Epithelial cell of alveolus of lung (primary cell): ENCODE results near the gene IRS1.

GRCh38 chr2:226002279-226002833 lies 602.8 kb downstream of the NYAP2 start:
- RAMPAGE, long total RNA = no peak
- RRBS = no CpG with 5 or more reads among the region's 4 CpGs

GRCh38 chr2:226018236-226018703 lies 618.8 kb downstream of the NYAP2 start:
- RAMPAGE, long total RNA = no peak
- RRBS = no CpG with 5 or more reads among the region's 2 CpGs

- RAMPAGE, long total RNA = no peak
- RRBS = no CpG with 5 or more reads among the region's 3 CpGs
Observed at GRCh38 chr2:226048674-226048873, 649.1 kb downstream of the NYAP2 start.

DNA sequence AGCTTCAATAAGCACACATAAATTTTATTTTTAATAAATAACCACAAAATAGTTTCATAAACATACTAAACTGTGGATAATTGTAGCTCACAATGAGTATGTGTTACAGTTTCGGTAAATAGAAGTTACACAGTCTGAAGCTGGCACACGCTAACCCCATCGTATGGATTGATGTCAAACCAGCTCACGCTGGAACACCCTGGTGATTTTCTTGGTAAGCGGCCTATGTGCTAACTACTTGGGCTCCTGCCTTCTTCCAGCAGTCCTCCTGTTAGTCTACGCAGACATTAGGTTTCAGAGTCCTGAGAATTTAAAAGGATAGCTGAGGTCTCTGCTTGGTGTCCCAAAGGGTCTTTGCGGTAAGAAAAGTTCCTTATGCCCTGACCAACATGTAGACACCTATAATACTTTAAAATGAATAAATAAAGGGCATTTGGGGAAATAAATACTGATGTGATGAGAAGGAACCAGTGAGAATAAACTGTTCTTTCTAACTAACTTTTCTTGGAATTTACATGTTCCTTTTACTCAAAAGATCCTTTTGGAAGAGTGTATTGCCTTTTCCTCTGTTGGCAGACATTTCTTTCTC lies 322.3 kb downstream of the IRS1 start:
- RAMPAGE, long total RNA = no peak
- RRBS = no CpG with 5 or more reads among the region's 7 CpGs

GRCh38 chr2:226615831-226616424 lies 183.7 kb downstream of the IRS1 start:
- RAMPAGE, long total RNA = no peak
- RRBS = no CpG with 5 or more reads among the region's 2 CpGs

DNA sequence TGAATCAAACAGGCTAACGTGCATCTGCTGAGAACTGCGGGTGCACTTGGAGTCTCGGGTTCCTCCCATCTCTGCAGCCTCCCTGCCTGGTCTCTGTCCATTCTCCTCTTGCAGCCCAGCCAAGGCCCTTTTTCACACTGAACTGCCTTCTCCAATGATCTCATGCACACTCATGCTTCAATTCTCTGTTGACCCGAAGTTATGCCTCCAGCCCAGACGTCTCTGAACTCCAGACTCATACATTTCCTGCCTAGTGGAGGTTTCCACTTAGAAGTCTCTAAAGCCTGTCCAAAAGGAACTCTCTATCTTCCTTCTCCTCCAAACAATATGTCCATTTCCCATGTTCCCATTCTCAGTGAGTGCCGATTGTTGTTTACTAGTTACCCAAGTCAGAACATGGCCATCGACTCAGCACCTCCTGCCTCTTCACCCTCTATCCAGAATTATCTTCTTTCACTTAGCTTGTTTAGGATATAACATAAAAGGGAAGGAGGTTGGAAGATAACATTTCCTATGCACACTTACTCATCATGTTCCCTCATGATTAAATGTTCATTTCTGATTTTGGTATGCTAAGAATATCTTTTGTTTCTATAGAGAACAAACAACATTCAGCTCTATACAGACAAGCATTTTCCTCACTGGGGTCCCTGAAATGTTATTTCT lies 155.1 kb downstream of the IRS1 start:
- RAMPAGE, long total RNA = no peak
- RRBS = no CpG with 5 or more reads among the region's 7 CpGs

- RAMPAGE, long total RNA = no peak
- RRBS = no CpG with 5 or more reads among the region's 5 CpGs
Observed at GRCh38 chr2:226733873-226734589, 65.6 kb downstream of the IRS1 start.

DNA sequence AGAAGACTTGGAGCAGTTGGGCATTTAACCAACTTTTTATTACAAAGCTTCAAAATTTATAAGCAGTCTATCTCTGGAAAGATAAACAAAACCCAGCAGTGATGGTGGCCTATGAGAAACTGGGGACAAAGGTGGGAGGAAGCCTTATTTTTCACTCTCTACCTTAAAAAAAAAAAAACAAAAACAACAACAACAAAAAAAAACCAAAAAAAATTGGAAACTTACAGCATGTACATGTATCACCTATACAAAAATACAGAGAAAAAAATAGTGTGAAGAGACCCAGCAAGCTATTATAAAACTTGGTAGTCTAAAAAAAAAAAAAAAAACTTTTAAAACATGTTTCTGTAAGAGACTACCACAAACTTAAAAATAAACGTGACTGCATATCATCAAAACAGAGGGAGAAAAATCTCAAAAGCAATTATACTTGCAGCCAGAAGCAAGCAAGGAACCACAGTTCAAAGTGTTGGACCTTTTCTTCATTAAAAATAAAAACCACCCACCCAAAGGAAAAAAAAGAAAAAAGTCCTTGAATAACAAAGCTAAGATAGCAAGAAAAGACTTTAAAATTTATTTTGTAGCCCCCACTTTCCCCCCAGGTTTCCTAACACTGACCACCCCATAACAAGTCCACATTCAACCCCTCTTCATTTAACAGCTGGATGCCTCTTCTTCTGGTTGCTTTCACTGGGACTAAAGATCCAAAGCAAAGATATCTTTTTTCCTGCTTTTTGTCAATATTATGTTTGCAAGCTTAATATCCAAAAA lies 13.0 kb downstream of the IRS1 start:
- RAMPAGE, long total RNA = no peak
- RRBS = no CpG with 5 or more reads among the region's 1 CpG

- RAMPAGE, long total RNA = no peak
- RRBS = no CpG with 5 or more reads among the region's 9 CpGs
Observed at GRCh38 chr2:226792170-226793040, 7.2 kb downstream of the IRS1 start.

GRCh38 chr2:226799251-226800272 lies at the start of gene IRS1:
Gene IRS1, minus strand, starts transcription at chr2:226799820.
- RAMPAGE, long total RNA = no peak
- RRBS = 2% methylated on average over 37 of the region's 106 CpGs

GRCh38 chr2:226839136-226839588 lies 3.3 kb downstream of the RHBDD1 start:
- RAMPAGE, long total RNA = no peak
- RRBS = no CpG with 5 or more reads among the region's 10 CpGs

GRCh38 chr2:227380754-227381081 lies 1.6 kb upstream of the TM4SF20 start:
- RAMPAGE, long total RNA = no peak
- RRBS = no CpG with 5 or more reads among the region's 6 CpGs

GRCh38 chr2:227466170-227466639 lies 5.8 kb upstream of the AGFG1 start:
- RAMPAGE, long total RNA = no peak
- RRBS = no CpG with 5 or more reads among the region's 2 CpGs

DNA sequence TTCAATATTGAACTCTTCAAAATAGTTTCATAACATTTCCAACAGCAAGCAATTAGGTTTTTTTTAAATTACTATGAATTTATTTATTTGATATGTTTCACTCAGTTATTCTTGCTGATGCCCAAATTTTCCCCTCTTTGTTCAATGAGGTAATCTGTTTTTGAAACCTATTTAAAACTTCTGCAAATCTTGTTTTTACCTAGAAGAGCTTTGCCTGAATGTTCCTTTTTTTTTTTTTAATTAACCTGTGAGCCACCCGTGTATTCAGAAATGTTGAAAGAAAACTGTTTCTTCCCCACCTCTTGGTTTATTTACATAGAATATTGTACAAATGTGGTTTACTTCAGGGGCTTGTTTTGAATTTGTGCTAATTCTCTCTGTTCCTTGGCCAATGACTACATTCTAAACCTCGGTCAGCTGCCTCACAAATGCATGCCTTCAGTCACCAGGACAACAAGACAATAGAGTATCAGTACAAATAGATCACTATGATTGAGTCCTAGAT lies 35.9 kb downstream of the AGFG1 start:
- RAMPAGE, long total RNA = no peak
- RRBS = no CpG with 5 or more reads among the region's 2 CpGs

DNA sequence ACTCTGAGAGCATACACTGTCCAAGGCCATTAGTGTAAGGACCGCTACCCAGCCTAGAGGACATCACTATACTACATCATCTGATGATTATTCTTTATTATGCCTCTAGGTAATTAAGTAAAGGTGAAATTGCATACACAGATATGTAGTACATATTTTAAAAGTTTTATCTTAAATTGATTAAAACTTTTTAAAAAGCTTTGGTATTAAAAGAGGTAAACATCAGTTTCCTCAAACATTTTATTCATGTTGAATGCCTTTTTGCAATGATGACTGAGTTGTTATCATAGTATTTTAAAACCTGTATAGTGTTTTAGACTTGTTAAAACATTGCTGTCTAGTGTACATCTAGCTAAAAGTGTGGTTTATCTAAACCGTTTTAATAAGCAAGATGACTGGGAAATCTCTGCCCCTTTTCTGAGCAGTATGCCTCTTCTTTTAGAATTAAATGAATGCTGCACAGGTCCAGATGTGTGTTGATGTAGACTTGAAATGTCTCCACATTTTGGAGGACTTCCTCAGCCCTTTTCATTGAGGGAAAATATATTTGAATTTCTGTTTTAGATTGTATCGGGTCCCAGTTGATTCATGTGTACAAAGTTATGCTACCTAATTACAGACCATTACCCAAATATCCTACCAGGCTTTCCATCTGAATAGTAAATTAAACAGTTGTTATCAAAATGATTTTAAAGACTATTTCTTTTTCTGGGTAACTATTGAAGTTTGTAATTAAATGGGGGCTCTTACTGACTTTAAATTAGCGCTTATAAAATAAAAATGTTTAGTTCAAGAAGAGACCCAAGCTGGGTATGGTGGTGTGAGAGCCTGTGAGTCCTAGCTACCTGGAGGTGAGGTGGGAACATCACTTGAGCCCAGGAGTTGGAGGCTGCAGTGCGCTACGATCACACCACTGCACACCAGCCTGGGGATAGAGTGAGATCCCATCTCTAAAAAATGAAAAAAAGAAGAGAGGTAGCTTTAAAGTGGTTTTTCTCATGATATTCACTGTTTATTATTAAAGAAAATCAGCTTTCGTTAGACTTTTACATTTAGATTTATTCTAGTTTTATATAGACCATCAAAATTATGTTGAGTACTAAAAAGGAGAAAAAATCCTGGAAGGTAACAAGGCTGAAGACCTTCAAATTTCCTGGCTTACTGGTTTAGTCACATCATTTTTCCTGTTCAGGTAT lies 42.3 kb upstream of the SCYGR2 start:
- RAMPAGE, long total RNA = no peak
- RRBS = no CpG with 5 or more reads among the region's 7 CpGs

DNA sequence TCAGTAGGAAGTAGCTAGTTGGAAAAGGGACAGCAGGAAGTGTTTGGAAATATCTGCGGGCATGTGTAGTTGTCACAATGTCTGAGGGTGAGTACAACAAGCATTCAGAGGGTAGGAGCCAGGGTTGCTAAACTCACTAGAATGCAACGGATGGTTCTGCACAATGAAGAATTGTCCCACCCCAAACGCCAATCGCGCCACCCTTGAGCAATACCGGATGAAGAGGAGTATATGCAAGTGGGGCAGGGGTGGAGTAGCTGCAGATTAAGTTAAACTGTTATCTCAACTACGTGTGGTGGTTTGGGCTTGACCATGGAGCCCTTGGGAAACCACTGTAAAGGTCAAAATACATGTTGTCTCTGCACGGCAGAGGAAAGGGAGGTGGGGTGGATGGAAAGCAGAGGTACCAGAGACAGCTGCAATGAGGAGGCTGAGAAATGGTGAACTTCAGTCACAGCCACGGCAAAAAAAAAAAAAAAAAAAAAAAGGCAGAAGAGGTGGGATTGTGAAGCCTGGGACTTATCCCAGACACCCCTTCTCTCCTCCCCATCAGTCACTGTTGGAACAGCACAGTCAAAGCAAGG lies 5.2 kb downstream of the CCL20 start:
- RAMPAGE, long total RNA = no peak
- RRBS = no CpG with 5 or more reads among the region's 9 CpGs

GRCh38 chr2:229078677-229079235 lies 192.3 kb downstream of the PID1 start:
- RAMPAGE, long total RNA = no peak
- RRBS = no CpG with 5 or more reads among the region's 3 CpGs

DNA sequence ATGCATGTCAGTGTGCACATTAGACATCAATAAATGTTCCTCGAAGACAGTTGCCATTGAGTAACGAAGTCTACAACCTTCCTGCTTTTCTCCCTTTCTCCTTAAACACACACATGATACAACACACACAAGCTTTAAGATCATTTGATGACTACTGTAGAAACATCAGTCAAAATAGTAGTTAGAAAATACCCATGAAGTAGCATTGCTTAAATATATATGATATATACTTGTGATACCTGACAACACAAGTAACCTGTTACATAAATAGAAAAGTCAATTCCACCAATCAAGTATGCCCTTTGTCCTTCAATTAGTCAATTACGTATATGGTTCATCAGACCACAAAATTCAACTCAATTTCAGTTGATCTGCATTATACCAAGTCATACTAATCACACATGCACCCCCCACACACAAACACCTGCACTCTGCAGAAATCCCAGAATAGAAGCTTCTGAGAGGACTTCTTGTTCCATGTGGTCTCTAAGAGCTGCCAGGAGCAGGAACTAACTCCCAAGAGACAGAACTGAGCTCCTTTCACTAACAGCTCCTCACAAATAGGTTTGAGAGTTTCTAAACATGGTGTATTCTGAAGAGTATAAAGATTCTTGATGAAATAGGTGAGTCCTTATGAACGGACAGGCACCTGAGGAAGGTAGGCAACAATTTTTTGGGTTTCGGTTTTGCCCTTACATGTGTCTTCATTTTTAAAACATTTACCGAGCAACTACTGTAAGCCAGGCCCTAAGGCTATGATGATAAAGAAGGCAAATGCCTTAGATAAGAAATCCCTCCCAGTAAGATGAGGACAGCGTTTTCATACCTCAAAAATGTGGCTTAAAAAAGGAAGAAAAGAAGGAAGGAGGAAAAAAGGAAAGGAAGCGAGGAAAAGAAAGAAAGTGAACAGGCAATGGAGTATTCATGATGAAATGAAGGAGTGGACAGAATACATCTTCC lies 183.2 kb downstream of the PID1 start:
- RAMPAGE, long total RNA = no peak
- RRBS = no CpG with 5 or more reads among the region's 8 CpGs

- RAMPAGE, long total RNA = no peak
- RRBS = no CpG with 5 or more reads among the region's 6 CpGs
Observed at GRCh38 chr2:229138350-229138959, 132.6 kb downstream of the PID1 start.

DNA sequence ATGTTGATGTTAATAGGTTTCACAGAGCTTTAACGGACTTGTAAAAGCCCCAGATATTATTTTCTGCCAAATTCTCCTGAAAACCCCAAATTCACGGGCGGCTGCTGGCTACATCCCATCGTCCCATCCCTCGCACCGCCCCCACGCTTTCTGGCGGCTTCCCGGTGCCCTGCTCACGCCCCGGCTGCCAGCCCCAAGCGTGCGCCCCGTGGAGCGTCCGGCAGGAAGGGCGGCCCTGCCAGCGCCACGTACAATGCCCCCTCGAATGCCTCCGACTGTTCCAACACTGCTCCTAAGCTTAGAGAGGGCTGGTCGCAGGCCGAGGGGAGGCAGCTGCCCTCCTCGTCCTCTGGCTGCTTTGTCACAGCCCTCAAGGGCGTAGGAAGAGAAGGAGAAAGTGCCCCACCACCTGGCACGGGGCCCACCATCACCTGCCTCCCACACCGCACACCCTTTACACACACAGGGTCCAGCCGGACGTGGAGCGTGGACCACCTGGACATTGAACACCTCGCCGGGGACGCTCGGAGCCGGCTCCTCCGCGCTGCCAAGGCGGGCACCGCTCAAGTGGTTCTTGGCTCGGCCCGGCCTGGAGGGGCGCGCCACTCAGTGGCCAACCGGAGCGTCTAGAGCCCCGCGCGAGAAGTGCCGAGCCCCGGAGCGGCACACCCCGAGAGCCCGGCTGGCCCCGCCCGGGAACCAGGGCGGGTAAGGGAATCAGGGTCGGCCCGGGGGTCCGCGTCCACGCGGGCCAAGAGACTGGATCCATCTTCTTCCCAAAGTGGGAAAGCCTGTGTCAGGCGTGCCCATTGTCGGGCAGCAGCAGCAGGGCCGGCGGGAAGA lies 881 bp downstream of the DNER start:
- RAMPAGE, long total RNA = no peak
- RRBS = 2% methylated on average over 31 of the region's 66 CpGs